RPMI7951 (cell line): ENCODE measurements around a stretch of chr16.

DNA sequence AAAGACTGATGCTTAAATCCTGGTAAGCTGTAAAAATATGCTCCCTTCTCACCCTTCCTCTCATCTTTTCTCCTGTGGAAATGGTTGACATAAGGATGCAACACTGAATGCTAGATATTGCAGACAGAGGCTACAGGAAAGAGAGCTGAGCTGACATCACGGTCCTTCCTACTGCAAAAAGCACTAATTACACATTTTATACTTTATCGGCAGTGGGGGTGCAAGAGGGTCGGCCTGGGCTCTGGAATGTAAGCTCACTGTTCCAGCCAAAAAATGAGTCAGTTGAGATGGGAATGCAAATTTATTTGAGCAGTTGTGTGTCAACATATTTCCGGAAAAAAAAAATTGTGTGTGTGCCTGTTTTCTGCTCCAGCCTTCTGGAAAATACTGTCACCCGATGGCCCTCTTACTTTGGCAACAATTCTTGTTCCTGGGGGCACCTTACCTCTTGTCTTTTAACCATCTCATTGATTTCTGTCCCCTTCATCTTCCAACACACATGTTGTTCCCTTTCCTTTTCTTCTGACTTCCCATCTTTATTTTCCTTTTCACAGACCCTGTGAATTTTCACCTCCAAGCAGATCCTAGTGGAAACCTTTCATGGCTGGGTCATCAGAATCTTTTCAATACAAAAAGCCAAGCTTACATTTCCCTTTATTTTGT is 14.1 kb upstream of the MRTFB start:
- RAMPAGE, long total RNA = no peak

DNA sequence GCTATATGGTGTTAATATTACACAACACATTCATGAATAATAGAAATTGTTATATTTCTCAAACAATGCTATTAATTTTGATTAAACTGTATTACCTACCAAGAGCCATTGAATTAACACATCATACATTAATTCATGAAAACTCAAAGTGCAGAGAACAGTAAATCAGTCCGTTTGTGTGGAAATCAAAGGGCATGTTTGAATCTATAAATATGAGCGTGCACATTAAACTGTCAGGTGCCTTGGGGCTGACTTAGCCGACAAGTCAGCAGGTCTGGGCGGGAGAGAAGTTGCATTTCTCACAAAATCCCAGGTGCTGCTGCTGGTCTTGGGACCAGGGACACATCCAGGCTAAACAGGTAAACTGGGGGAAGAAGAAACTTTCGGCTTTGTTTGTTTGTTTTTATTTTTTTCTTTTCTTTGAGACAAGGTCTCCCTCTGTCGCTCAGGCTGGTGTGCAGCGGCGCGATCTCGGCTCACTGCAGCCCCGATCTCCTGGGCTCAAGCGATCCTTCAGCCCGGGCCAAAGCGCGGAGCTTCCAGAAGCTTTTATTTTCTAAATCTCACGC is 213.8 kb downstream of the MRTFB start:
- RAMPAGE, long total RNA = no peak

DNA sequence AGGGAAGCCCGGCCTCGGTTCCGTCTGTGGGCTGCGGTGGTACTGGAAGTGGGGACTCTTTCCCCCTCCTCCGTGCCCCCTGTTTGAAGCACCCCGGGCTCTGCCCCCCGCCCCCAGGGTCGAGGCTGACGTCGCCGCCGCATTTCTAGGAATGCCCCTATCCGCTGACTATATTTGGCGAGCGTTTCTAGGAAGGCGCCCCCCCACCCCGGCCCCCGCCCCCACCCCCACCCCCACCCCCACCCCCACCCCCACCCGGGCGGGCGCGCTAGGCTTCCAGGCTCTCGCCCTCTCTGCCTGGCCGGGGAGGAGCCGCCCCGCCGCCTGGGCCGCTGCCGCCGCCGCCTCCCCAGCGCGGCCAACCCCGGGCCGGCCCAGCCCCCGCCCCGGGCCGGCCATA is 230.7 kb downstream of the MRTFB start:
- RAMPAGE, long total RNA = no peak

- RAMPAGE, long total RNA = no peak
Observed at GRCh38 chr16:14347792-14348114, 276.6 kb downstream of the MRTFB start.

GRCh38 chr16:14370283-14370693 is 259.8 kb downstream of the PARN start:
- RAMPAGE, long total RNA = no peak

- RAMPAGE, long total RNA = no peak
Observed at GRCh38 chr16:14486559-14487325, 143.3 kb downstream of the PARN start.

DNA sequence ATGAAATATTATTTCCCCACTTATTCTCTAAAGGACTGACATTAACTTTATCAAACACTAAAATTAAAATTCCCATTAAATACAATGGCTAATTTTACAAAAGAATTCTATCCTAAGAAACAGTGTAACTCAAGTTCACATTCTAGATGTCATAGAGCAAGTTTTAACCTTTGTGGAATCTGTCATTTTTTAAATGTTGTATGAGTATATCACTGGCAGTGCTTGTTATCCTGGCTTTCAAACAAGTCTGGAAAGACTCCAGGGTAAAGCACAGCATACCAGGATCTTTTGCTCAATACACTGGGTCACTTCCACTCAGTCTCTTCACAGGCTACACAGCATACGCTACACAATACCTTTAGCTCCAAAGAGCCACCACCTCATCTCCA is 69.6 kb downstream of the PARN start:
- RAMPAGE, long total RNA = no peak

DNA sequence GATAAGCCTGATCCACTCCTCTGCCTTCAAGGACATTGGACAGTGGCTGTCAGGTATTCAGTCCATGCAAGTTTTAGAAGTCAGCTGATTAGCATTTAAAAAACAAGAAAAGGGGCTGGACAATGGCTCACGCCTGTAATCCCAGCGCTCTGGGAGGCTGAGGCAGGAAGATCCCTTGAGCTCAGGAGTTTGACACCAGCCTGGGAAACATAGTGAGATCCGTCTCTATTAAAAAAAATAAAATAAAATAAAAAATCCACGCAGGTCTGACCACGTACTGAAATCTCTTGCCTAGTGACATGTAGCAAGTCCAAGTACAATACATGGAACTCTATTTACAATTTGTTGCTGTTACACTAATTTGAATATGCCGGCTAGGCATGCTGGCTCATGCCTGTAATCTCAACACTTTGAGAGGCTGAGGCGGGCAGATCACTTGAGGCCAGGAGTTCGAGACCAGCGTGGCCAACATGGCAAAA is 20.2 kb downstream of the PARN start:
- RAMPAGE, long total RNA = no peak

GRCh38 chr16:14955428-14955870 is 18.2 kb downstream of the NPIPA1 start:
- RAMPAGE, long total RNA = no peak

DNA sequence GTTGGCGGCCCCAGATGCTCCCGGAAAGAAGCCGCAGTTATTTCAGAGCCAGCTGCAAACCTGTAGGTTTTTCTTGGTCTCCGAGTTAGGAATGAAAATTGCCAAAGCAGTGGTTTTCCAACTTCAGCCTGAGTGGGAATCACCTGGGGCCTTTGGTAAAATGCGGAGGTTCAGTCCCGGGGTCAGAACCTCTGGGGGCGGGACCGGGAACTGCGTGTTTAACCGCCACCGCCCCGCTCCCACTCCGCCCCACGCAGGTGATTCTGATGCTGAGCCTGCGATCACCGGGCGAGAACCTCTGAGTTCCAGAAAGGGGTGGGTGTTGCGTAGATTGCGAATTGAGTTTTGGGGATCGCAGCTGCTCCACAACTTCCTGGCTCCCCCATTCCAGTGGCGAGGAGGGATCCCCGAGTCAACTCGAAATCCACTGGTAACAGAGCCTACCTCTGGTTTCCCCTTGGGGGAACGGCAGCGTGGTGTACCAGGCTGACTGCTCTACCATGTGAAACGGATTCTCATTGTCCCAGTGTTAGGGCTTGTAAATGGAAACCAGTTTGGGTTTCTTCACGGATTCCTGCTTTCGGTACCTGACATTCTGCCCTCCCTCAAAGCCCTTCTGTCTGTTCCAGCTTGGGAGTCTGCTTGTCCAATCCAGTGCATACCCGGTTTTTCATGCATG is 884 bp downstream of the PDXDC1 start:
- RAMPAGE, long total RNA = no peak

DNA sequence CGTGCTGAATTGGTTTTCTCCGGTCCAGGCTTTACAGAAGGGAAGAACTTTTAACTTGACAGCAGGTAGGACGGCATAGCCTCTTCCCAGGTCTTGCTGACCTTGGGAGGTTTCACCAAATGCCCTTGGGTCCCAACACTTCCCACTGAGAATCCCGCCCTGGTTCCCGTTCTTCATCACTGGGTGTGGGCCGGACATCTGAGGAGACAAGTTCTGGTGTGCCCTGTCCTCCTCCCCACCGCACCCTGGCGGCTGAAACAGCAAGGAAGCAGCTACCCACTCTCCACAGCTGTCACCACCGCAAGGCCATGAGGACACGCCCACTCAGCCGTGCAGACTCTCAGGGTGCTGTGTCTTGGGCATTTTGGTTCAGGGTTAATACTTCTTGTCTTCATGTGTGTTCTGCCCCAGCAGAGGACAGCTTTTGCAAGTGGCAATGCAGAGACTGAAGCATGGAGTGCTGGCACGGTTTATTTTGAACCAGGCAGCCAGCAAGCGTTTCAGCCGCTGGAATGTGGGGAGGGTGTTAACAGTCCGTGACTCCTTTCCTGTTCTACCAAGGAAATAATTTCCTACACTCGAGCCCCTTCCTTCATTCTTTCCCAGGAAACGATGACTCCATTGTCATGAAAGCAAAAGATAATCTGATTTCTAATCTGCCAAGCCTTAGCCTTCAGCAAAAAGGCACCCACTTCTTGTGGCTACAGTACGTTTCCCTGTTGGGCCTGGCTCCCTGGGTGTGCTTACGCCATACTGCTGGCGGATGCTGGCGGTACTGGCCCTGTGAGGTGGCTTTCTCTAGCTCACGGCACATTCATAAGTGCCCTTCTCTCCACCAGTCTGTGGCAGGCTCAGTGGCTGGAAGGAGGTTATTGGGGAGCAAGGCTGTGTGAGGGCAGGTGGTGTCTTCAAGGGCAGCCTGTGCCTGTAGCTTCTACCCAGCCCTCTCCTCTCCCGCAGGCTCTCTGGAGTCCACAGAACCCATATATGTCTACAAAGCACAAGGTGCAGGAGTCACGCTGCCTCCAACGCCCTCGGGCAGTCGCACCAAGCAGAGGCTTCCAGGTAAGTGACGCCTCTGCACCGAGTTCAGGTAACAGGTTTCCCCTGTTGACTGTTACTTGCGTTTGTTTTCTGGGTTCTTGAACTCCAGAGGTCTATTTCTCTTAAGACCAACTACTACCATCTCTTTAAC is 21.0 kb downstream of the NTAN1 start:
- RAMPAGE, long total RNA = no peak

DNA sequence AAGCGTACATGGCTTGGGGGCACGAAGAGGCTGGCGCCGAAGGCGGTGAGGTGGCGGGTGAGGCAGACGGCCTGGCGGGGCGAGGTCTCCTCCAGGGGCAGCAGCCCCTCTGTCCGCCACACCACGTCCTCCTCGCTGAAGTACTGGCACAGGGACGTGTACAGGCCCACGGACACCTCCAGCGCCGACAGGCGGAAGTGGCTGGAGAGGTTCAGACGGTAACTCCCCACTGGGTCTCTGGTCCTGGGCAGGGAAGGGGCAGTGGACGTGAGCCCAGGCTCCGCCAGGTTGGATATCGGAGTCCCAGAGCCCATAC is 36.1 kb upstream of the RRN3 start:
- RAMPAGE, long total RNA = no peak

- RAMPAGE, long total RNA = no peak
Observed at GRCh38 chr16:15397278-15397734, 1.8 kb downstream of the MPV17L start.

DNA sequence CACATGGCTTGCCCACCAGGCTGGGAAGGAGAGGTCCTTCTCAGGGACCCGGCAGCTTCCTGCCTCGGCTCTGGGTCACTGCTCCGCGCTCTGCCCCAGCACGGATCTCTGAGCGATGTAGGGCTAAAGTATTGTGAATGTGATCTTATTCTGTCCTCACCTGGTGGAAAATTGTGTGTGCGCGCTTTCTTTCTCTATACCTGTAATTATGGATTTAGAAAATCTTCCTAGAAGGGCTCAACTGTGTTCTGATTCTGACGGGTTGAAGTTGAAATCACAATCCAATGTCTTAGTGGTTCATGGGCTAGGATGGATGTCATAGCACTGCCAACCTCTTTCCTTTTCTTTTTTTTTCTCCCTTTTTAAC is 1.2 kb downstream of the BMERB1 start:
- RAMPAGE, long total RNA = no peak

DNA sequence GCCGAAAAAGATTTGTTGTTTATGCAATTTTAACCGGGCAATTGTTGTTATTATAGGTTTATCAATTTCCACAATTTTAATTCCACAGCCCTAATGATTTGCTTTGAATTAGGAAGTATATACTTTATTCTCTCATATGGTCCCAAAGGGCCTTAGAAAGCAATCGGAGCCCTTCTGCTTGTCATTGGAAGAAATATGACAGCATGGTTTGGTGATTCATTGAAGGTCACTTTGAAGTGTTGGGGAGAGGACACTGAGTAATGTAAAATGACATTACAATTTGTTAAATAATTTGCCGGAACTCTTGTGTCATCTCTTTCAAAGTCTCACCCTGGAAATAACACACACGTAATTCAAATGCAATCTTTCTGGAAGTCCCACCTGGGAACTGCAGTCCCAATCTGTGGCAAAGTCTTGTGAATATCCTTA is 59.8 kb downstream of the BMERB1 start:
- RAMPAGE, long total RNA = no peak

GRCh38 chr16:15605983-15606722 is 36.8 kb downstream of the MARF1 start:
- RAMPAGE, long total RNA = no peak

DNA sequence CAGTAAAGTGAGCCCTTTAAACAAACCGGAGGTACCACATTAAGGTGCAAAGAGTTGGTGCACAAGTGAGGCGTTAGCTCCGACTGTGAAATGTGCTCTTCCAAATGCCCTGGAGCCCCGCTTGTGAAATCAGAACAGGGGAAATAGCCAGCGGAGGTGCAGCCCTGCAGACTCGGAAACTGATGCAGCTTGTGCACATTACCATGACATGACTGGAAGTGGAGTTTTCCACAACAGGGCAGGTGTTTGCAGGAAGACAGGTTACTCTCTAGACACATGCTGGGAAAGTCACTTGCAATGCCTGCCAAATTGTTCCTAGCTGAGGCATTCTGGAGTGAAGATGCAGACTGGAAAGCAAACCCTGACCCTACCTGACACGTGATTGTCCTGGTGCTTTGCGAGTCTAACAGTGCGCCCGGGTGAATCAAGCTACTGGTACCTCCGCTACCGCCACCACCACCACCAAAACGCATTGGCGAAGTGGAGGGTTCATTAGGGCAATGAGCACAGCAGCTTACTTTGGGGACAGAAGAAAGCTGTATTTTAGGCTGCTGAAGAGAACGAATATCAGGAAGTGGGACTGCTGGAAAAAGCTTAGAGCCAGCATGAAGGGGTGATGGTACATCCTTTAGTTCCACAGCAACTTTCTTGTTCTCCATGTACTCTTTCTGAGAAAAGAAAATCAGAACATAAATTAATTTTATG is 7.1 kb downstream of the MARF1 start:
- RAMPAGE, long total RNA = no peak

GRCh38 chr16:15638903-15639648 is 3.9 kb downstream of the MARF1 start:
- RAMPAGE, long total RNA = no peak

DNA sequence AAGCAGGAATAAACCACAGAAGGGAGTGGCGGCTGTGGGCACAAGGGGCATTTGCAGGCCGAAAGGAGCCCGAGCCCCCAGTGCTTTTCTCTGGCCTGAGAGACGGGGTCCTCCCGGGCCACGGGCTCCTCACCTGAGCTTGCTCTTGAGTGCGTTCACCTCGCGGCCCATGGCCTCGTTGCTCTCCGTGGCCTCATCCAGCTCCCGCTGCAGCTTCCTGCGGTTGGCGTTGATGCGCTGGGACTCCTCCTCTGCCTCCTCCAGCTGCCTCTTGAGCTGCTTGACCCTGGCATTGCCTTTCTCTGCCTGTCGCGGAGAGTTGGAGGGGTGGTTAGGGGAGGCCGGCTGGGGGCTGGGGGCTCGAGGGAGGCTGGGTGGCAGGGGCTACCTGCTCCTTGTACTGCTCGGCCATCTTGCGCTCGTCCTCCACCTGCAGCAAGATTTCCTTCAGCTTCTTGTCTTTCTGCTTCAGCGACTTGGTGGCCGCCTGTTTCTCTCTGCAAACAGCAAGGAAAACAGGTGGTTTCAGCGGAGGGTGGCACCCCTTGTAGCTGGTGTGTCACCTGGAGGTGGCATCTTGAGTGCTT is 64.8 kb downstream of the NDE1 start:
- RAMPAGE, long total RNA = no peak

GRCh38 chr16:15732628-15733111 is 82.6 kb downstream of the NDE1 start:
- RAMPAGE, long total RNA = no peak